Subcutaneous adipose tissue (tissue), 3 donors: ENCODE results near the gene KIF12.

- PRO-cap: no peak
- RAMPAGE, long total RNA, 3 experiments: no peak in any of the 3 experiments
Measured at GRCh38 chr9:113594959-113595434, 131.5 kb downstream of the RGS3 start.

DNA sequence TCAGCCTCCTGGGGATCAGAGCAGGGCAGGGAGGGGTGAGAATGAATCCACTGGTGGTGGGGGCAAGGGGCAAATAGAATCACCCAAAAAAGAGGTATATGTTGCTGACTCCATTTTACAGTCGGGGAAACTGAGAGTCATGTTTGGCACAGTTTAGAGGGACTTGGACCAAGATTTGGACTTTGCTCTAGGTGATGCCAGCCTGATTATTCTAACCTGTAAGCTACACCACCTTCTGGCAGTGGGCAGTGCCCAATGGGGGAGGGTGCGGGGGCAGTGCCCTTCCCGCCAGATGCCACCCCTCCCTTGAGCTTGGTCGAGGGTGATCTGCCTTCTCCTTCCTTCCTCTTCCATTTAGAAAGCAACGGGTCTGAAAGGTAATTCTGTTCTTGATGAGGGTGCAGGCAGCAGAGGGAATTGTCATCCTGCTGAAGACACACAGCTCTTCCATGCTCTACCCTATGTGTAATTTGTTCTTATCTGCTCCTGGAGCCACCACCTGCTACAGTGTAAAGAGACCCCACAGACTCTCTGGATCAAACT lies 156.0 kb downstream of the RGS3 start:
- PRO-cap: no peak
- RAMPAGE, long total RNA, 3 experiments: no peak in any of the 3 experiments

DNA sequence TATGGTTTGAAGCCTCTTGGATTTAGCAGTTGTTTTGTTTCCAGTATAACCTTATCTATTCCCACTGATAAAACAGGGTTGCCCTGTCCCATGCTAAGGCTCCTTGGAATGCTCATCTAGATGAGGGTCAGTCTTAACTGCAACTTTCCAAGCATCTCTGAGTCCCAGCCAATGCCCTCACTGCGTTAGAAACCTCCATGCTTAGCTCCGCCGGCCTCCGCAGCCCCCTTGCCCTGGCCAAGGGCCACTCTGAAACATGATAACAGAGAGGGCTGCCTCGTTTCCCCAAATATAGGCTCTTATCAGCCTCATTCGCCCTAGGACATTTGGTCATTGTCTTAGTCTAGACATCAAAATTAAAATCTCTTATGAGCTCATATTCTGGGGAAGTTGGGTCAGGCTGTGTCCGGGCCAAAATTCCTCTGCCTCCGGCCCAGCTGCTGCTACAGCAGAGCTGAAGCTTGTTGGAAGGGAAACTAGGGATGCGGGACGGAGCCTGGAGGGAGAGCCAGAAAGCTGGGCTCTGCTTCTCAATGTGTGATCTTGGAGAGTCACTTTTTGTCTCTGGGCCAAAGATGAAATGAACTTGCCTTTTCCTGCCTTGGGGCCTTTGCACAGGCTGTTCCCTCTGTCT lies 191.1 kb downstream of the RGS3 start:
- PRO-cap: no peak
- RAMPAGE, long total RNA, 3 experiments: no peak in any of the 3 experiments

DNA sequence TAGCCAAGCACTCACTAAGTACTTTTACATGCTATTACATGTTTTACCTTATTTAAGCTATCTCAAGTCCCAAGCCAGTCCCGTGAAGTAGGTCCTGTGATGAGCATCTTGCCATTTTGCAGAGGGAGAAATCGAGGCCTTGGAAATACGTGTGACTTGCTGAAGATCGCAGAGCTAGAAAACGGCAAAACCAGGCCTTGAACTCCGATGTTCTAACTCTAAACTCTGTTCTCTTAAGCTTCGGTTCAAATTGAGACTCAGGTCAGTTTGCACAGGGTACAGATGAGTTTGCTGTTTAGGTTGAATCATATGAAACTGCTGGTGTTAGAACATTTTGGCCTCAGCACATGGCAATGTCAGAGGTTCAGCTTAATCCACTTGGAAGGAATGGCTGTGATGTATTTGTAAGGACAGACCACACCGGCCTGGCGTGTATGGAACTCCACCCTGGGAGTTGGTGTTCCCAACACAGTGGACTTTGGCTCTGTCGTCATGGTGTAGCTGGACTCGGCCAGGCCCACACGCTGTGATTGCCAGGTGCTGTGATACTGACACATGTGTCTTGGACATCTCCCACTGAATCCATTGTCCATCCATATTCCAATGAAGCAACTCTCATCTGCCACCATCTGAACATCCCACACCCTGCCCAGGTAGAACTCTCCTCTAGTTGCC lies 90.2 kb downstream of the ZNF618 start:
- PRO-cap: no peak
- RAMPAGE, long total RNA, 3 experiments: no peak in any of the 3 experiments

DNA sequence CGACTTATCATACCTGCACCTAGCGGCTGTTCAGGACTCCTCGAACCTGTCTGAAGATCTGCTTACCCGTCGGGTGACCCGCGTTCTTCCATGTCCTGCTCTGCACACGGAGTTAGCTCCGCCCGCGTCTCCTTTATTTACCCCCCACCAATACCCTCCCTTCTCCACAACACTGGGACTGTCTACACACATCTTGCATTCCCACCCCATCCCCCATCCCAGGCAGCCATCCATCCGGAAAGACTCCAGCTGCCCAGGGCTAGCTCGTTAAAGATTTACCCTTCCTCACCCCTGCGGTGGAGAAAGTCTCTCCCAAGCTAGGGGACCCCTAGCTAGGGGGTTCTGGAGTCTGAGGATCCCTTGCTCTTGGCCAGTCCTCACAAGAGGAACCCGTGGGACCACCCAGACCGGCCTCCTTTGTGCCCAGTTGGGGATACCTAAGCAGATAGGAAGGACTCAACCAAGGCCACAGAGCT lies at the start of gene KIF12:
Gene KIF12, minus strand, starts transcription at position 108 of the 476 bp plus-strand sequence.
- PRO-cap: no peak
- RAMPAGE, long total RNA, 3 experiments: no peak in any of the 3 experiments

GRCh38 chr9:114099661-114099963 lies 520 bp upstream of the KIF12 start:
- PRO-cap: no peak
- RAMPAGE, long total RNA, 3 experiments: no peak in any of the 3 experiments

- PRO-cap: no peak
- RAMPAGE, long total RNA, 3 experiments: no peak in any of the 3 experiments
Measured at GRCh38 chr9:114153632-114154631, 1.4 kb upstream of the COL27A1 start.

DNA sequence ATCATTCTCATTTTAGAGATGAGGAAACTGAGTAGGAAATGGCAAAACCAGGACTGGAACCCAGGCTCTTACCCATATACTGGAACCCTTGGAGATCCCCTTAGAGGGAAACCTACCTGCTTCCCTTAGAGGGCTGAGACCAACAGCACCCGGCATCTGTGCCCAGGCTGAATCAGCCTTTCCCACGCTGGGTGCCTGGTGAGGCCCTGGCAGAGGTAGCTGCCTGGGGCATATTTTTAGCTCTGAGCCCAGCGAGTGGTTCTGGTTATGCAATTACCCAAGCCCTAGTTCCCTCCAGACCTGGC lies 23.6 kb downstream of the COL27A1 start:
- PRO-cap: no peak
- RAMPAGE, long total RNA, 3 experiments: no peak in any of the 3 experiments

DNA sequence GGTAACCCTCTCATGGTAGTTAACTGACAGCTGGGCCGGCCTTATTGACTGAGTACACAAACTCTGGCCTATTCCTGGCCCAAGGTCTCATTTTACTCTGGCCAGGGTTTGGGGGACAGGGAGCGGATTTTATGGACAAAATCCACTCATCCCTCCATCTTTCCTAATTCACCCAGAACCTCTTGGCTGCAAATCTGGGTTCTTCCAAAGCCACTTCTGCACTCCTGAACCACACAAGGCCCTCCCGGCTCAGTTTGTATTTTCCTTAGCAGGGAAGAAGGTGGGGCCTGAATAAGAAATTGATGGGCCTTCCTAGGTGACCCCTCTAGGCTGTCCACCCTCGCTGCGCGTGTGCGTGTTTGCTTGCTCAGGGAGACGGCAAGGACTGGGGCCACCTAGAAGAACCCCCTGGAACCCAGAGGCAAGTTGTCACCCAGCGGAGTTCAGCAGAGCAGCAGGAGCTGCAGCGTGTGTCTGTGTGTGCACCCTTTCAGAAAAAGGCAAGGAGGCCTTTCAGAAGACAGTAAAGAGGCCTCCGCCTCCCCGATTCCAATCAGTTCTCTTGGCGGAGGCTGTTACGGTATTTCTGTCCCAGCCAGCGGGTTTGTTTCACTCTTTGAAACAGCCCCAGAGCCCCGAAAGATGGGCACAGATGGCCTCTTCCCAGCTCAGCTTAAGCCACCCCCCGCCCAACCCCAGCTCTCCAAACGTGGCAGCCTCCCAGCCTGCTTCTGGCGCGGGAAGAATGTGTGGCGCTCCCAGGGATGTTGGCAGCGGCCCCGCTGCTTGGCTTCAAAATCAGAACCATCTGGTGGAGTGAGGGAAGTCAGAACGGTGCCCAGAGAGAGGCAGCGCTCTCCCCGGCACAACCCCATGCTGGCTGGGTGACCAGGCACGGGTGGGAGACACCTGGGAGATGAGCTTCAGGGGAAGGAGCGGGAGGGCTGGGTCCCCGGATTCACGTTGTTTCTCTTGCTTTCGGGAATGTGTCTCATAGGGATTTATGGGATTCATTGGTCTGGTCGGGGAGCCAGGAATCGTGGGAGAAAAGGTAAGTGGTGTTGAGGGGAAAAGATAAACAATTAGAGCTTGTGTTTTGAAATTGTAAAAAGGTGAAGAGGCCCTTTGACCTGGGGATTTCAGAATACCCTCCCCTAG lies 72.9 kb upstream of the ORM1 start:
- PRO-cap: no peak
- RAMPAGE, long total RNA, 3 experiments: no peak in any of the 3 experiments

GRCh38 chr9:114323259-114323609 lies 336 bp downstream of the ORM1 start:
- PRO-cap: no peak
- RAMPAGE, long total RNA, 3 experiments: no peak in any of the 3 experiments

DNA sequence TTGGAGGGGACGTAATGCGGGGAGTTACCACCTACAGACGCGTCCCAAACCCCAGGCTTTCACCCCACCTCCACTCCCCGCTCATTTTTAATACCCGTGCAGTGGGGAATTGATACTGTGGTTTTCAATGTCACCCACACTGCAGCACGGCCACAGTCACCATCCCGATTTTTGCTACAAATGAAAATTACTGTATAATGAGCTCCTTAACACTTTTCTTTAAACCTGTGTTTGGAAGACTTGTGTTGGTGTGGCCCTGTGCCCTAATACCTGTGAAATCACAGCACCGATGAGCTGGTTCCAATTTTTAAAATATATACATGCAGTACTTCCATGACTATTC lies 2.5 kb downstream of the ORM2 start:
- PRO-cap: no peak
- RAMPAGE, long total RNA, 3 experiments: no peak in any of the 3 experiments

DNA sequence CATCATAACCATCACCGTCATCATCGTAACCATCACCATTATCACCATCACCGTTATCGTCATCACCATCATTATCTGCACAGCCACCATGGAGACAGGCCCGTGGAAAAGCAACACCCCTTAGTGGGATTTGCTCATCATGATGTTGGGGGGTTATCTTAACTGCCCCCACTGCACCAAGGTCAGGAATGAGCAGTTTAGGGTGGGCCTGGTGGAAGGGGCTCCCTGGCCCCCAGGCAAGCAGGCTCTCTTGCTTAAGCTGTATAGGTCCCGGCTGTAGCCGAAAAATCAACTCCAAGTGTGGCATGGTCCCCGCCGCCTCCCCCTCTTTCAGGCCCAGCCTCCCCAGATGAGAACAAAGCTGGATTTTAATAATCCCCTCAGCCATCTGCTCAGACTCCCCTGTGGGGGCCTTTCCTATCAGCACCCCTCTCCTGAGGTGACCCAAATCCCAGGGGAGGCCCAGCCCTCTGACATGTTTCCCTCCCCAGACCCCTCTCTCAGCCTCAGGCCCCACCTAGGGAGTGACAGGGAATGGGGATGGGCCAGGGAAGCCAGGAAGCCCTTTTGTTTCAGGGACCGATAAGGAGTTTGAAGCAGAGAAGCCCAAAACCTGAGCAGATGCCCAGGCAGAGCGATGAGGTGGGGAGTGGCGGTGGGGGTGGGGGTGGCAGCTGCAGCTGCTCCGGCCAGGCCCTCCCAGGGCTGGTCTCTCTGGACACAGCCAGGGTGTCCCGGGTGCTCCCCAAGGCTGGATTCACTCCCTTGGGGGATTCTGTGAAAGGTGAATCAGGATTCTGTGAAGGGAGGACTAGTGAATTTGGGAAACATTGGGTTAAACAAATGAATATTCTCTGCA lies 17.7 kb downstream of the AKNA start:
- PRO-cap: no peak
- RAMPAGE, long total RNA, 3 experiments: no peak in any of the 3 experiments

GRCh38 chr9:114386228-114386996 lies 1.4 kb downstream of the AKNA start:
- PRO-cap: bidirectional peak, plus-strand start at chr9:114387028, minus-strand start at chr9:114386821
- RAMPAGE, long total RNA, 3 experiments: no peak in any of the 3 experiments

DNA sequence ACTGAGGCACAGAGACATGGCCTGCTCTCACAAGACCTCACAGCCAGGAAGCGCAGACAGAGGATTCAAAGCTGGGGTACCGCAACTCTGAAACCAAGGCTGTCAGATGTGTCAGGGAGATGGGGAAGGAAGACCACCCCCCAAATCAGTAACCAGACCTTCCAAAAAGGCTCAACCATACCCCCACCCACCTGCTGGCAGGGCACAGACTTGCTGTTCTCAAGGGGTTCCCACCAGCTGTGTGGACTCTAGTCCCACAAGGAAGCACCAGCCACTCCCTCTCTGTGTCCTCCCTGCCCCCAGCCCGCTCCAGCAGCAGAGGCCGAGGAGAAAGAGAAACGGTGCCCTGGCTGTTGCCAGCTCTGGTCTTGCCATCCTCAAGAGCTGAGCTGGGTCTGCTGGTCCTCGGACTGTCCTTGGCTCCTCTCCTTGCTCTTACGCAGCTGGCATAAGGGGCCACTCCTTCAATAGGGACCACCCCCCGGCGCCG lies 740 bp downstream of the AKNA start:
- PRO-cap: bidirectional peak, plus-strand start at position 32 of the sequence, minus-strand start outside the sequence; bidirectional peak, plus-strand start at position 318 of the sequence, minus-strand start at position 241 of the sequence; bidirectional peak, plus-strand start outside the sequence, minus-strand start at position 425 of the sequence
- RAMPAGE, long total RNA, 3 experiments: start-site peak on the minus strand in 1 of 3 experiments, centred at position 254 of the sequence, 14 reads per replicate

DNA sequence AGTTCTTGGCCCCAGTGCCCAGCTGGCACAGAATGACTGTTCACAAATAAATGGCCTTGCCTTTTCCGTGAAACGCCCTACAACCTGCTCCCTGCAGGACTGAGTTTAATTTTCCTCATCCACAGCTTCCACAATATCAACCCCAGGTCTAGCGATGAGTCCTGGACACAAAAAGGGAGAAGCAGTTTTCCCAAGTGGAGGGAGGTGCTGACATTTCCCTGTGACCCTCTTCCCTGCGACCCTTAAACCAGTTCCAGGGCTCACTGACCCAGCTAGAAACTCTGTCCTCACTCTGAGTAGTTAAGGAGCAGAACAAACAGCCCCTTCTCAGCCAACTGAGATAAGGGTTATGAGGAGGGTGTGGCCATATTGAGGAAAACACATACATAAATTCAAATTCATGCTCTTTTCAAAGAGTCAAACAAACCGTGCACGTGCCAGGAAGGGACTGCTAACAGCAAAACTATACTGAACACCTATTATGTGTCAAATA lies 4.8 kb upstream of the AKNA start:
- PRO-cap: bidirectional peak, plus-strand start at position 412 of the sequence, minus-strand start at position 314 of the sequence
- RAMPAGE, long total RNA, 3 experiments: no peak in any of the 3 experiments

DNA sequence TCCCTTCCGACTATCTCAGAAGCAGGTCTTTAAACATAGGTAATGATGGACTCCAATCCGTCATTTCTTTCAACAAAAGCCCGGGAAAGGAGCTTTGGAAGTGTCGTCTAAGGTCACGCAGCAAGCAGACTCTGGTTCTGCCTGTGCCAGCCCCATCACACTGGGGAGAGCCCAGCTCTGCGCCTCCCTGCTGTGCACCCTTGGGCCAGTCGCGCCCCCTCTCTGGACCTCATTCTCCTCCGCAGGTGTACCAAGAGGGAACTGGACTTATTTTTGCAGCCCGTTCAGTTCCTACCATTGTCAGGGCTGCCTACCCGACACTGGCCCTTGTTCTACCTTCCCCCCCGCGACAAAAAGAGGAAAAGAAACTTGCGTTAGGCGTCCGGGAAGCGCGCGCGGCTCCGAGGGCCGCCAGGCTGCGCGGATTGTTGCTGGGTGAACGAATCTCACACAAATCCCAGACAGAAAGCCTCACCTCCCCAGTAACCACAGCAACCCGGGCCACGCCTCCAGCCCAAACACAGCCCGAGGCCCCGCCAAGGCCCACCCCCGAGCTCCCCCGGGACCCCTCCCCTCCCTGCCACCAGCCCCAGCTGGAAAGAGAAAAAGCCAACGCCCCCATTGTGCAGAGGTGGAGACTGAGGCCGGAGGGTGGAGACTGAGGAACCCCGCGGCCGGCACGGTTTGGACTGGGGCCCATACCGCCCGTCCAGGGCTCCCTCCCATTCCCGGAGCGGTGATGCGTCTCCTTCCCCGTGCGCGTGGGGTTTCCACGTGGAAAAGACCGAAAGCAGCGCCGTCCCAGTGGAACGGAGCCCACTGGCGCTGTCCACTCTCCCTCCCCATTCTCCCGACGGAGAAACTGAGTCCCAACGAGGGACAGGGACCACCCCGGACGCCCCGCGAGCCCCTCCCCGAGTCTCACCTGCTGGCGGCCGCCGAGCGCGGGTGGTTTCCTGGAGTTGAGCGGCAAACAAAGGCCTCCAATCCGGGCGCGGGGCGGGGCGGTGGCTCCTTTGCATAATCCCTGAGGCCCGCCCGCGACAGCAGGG lies 10.1 kb upstream of the AKNA start:
- PRO-cap: bidirectional peak, plus-strand start at position 621 of the sequence, minus-strand start at position 427 of the sequence; bidirectional peak, plus-strand start outside the sequence, minus-strand start at position 958 of the sequence
- RAMPAGE, long total RNA, 3 experiments: start-site peak on the minus strand in 3 of 3 experiments, centred at positions 445 to 962 of the sequence, 40 to 99 reads per replicate

DNA sequence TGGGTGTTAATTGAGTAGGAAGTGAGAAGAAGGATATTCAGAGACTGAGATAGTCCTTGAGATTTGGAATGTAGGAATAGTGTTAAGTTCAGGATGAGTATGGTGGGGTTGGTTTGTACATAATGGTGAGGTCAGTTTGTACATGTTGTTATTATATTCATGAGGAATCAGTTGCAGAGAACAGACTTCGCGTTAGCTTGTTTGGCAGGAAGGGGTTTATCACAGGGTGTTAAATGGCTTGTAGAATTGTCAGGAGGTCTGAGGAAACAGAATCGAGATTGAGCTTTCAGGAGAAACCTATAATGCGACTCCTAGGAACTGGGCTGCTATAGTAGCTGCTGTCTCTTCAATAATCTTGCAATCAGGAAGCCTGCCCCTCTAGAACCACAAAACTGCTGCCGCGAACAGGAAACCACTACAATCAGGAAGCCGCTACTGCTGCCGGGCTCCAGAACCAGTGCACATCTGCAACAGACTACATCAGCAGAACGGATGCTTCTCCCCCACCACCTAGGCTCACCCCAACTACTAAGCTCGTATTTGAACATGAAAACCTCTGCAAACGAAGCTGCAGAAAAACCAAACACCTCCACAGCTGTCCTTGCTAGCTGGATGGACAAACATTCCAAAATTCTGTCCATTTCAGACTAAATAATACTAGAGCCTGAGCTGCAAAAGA lies 31.7 kb downstream of the TNFSF8 start:
- PRO-cap: no peak
- RAMPAGE, long total RNA, 3 experiments: no peak in any of the 3 experiments

GRCh38 chr9:114908021-114908830 lies 22.2 kb downstream of the TNFSF8 start:
- PRO-cap: no peak
- RAMPAGE, long total RNA, 3 experiments: no peak in any of the 3 experiments

DNA sequence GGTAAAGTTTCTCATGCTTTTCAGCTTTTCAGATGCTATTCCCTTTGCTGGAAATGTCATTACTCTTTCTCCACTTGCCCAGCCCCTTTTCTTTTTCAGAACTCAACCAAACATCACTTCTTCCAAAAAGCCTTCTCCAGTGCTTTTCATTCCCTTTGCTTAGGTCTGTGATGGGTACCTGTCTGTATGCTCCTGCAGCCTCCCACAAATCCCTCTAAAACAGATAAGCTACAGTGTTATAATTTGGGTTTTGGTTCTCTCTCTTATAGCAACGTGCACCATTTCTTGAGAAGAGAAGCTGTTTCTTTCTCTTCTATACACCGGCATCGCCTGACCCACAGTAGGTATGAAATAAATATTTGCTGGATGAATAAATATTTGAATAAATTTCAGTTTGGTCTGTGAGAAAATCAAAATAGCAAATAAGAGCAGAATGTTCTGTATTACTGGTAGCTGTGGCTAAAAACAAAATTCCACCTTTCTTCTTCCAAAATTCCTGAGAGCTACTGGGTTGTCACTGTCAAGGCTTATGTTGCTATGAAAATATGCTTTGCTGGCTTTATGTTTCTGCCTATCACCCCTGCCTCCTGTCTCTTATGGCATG lies 49.1 kb downstream of the TNC start:
- PRO-cap: no peak
- RAMPAGE, long total RNA, 3 experiments: no peak in any of the 3 experiments

- PRO-cap: no peak
- RAMPAGE, long total RNA, 3 experiments: no peak in any of the 3 experiments
Measured at GRCh38 chr9:115295550-115296200, 177.7 kb upstream of the TNC start.